Aorta (tissue), 1 donor: ENCODE results near the genes NOSIP, RRAS, TBC1D17 and VRK3.

- PRO-cap = no peak
Measured at GRCh38 chr19:49498795-49499245, 2.6 kb downstream of the RPS11 start.

- PRO-cap = no peak
Measured at GRCh38 chr19:49528111-49528889, 497 bp downstream of the RCN3 start.

DNA sequence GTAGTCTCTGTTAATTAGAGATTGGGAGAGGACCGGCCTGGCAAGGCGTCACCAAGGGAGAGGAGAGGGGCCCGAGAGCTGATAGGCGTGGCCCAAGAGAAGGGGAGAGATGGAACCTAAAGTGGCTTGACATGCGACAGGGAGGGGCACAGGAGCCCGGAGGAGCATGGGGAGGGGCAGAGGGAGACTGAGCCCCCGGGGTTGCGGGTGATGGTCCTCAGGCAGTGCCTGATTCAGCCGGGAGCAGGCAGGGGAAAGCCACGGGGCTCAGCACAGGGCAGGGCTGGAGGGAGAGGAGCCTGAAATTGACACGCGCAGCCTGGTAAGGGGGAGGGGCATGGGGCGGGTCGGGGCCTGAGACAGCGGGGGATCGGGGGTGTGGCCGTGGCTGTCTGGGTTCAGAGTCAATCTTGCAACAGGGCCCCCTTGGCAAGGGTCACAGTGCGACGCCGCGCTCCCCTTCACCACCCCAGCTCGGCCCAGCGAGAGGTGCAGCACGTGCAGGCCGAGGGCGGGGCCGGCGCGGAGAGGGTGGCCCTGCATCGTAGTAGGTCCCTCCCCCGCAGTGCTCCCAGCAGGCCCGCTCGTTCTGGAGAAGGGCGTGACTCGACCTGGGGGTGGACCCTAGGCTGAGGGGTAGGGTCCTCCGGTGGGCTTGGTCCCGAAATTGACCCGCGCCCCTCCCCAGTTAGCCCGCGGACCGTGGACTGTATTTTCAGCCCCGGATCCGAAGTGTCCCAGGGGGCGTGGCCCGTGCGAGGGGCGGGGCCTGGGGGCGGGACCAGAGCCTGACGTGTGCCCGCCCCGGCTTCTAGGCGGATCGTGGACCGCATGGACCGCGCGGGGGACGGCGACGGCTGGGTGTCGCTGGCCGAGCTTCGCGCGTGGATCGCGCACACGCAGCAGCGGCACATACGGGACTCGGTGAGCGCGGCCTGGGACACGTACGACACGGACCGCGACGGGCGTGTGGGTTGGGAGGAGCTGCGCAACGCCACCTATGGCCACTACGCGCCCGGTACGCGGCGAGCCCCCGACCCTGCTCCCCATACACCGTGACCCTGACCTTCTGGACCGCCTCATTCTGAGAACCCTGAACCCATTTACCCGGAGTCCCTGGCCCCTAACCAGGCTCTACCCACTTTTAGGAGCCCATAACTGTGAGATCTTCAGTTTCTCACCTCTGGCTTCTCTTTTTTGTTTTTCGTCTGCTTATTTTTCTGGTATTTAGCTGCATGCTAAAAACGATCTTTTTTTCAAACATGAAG is 6.0 kb downstream of the RCN3 start:
- PRO-cap = no peak

DNA sequence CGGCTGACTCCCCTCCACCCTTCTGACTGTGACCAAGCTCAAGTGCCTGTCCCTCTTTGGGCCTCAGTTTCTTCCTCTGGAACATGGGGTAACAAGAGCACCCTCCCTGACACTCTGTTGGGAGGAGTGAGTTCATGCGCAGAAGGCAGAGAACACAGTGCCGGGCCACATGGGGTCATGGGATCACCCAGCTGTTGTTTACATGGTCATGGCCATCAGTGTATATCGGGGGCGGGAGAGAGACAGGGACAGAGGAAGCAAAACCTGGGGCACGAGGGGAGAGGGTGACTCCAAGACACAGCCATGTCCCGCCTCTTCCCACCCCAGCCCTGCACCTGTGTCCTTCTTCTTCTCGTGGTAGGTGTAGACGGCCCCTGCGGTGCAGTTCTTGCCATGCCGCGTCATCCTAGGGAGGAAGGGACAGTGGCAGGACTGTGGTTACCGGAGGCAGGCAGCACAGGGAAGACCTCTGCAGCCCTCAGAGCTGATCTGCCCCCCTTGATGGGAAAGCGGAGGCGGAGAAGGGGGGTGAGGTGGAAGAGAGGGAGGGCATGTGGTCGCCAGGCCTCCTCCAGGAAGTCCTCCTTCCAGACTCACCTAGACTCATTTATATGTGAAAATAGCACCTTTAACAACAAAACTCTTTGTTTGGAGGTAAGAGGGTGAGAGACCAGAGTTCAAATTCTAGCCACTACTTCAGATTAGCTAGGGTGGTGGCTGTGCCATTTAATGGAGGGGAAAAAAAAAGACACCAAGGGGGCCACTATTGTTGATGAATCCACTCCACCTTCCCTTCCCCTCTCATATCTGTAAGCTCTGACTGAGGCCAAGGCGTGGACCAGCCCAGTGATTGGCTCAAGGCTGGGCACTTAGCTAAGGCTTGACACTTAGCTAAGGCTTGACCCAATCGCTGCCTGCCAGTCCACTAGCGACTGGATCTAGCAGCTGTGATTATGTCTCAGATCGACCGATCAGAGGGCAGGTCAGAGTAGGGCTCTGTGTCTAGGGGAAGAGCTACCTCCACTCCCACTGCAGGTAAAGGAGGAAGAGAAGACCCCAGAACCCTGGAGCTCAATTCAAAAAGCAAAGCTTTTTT is 19.7 kb downstream of the NOSIP start:
- PRO-cap = no peak

DNA sequence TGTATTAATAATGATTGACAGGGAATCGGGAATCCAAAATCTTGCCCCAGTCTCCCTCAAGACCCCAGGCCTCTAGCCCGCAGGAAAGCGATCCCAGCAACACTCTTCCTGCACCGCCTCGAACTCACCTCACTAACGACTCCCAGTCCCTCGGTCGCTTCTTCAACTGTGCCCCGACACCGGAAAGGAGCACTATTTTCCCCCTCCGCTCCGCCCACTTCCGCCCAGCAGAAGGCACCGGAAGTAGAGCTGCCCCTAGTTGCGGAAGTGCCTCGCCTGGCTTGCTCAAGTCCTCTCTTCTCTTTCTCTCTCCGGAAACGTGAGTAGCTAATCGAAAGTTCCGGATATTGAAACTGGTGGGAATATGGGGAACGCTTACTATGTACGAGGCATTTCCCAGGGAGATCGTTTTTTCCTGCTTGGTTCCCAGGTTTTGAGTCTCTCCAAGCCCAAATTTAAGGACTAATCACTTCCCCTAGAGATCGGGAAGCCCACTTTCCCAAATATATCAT is at the start of gene NOSIP:
NOSIP (minus strand) TSS at position 170 of the 512 bp plus-strand sequence.
- PRO-cap = bidirectional peak, plus-strand start at position 350 of the sequence, minus-strand start at position 168 of the sequence

DNA sequence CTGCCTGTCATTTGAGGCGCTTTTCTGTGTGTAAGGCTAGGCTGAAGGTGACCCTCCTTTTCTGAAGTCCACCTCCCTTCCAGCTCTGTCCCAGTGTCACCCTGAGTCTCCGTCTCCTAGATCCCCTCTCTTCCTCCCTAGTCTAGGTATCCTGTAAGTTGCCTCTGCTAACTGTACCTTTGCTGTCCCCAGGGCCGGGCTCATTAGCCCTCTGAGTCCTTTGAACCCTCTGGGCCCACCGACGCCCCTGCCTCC is 1.3 kb upstream of the PRR12 start:
- PRO-cap = no peak

GRCh38 chr19:49629298-49629792 is 10.6 kb downstream of the RRAS start:
- PRO-cap = no peak

DNA sequence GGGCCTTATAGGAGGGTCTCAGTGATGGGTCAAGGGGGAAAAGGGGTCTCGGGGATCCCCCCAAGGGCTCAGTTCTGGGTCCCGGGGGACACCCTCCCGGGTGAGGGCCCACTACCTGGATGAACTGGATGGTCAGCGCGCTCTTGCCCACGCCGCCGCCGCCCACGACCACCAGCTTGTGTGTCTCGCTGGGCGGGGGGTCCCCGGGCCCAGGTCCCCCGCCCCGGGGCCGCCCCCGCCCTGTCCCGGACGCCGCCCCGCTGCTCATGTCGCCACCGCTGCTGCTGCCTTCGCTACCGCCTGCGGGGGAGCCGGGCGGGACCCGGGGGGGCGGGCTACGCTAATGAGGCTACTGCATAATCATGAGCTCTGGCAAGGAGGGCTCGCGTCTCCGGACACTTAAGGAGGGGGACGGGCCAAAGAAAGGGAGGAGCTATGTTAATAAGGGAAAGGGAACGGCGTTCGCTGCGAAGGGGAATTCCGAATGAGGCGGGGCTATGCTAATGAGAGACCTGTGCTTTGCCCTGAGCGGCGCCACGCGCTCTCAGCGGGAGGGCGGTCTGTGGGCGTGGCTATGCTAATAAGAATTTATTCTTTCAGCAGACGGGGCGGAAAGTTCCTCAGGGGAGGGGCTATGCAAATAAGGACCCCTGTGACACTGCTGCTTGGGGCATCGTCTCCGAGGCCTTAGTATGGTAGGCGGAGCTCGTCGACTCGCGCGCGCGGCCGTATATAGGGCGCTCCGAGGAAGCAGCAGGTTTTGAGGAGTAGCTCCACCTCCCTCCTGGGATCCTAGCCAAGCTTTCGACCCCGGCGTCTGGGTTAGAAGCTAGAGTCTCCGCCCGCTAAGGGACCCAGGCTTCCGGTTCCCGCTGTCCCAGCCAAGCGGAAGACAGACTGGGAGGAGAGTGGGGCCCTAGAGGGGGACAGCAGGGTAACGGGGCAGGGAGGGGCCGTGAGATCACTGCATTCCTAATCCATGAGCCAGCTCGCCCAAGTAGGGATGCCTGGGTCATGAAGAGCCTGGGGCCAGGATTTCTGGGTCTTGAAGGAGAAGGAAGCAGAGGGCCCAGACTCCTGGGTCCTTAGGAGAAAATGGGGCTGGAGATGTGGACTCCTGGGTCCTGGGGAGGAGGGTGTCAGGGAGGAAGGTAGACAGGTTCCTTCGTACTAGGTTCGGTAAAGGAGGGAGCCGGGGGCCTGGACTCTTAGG is at the start of gene RRAS:
RRAS (minus strand) TSS at position 313 of the 1,213 bp plus-strand sequence.
- PRO-cap = unidirectional peak, minus-strand start at position 268 of the sequence; unidirectional peak, minus-strand start at position 374 of the sequence; bidirectional peak, plus-strand start at position 1,032 of the sequence, minus-strand start at position 910 of the sequence

DNA sequence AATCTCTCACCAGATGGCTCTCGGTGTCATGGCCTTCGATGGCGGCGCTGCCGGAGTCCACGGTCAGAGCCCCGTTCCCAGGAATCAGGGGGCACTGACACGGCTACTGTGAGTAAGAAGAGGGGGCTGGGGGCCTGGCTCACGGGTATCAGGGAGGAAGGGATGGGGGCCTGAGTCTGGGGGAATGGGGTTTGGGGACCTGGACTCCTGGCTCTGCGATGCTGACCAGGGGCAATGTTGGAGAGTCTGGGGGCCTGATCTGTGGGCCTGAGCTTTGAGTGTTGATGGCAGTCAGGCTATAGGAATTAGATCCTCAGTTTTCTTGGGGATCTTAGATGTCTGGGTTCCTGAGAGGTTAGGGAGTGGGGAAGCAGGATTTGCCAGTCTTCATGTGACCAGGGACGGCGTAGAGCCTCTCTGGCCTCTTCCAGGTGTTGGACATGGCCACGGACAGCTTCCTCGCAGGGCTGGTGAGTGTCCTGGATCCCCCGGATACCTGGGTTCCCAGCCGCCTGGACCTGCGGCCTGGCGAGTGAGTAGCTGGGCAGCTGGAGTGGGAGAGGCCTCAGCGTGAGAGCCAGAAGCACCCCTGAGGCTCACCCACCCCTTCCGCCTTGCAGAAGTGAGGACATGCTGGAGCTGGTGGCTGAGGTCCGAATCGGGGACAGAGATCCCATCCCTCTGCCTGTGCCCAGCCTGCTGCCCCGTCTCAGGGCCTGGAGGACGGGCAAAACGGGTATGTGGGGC is 4.3 kb downstream of the SCAF1 start:
- PRO-cap = no peak

- PRO-cap = no peak
Measured at GRCh38 chr19:49677975-49678270, 852 bp downstream of the PRMT1 start.

DNA sequence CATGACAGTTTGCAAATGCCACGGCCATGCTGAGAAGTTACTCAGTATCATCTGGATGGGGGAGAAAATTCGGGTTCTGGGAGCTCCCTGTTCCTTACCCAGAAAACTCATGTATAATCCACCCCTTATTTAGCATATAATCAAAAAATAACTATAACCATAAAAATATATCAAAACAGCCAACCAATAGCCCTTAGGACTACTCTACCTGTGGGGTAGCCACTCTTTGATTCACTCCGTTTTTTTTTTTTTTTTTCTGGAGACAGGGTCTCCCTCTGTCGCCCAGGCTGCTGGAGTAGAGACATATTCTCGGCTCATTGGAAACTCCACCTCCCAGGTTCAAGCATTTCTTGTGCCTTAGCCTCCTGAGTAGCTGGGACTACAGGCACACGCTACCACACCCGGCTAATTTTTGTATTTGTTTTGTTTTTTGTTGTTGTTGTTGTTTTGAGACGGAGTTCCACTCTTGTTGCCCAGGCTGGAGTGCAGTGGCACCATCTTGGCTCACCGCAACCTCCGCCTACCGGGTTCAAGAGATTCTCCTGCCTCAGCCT is 34.5 kb downstream of the TSKS start:
- PRO-cap = no peak

DNA sequence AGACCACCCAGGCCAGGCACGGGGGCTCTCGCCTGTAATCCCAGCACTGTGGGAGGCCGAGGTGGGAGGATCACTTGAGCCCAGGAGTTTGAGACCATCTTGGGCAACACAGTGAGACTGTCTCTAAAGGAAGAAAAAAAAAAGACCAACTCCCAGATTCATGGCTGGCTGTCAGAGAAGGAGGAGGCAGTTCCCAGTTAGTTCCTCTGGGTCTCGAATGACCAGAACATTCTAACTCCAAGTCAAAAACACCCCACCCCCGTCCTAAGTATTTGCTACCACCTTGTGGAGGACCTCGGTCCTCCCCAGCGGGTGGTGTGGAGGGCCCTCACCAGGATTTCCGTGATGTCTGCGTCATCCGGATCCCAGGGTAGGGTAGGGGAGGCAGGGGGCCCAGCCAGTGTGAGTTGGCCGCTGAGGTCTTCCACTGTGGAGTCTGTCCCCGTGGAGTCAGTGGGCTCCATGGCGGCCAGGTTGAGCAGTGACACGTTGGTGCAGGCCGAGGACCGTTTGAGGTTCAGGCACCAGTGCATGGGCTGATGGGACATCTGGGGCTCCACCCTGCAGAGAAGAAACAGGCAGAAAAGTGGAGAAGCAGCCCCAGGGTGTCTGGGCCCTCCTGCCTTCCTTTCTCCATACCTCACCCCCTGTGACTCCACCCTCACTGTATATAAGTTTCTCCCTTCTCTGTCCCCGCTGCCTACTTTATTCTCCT is 1.3 kb downstream of the TSKS start:
- PRO-cap = no peak

DNA sequence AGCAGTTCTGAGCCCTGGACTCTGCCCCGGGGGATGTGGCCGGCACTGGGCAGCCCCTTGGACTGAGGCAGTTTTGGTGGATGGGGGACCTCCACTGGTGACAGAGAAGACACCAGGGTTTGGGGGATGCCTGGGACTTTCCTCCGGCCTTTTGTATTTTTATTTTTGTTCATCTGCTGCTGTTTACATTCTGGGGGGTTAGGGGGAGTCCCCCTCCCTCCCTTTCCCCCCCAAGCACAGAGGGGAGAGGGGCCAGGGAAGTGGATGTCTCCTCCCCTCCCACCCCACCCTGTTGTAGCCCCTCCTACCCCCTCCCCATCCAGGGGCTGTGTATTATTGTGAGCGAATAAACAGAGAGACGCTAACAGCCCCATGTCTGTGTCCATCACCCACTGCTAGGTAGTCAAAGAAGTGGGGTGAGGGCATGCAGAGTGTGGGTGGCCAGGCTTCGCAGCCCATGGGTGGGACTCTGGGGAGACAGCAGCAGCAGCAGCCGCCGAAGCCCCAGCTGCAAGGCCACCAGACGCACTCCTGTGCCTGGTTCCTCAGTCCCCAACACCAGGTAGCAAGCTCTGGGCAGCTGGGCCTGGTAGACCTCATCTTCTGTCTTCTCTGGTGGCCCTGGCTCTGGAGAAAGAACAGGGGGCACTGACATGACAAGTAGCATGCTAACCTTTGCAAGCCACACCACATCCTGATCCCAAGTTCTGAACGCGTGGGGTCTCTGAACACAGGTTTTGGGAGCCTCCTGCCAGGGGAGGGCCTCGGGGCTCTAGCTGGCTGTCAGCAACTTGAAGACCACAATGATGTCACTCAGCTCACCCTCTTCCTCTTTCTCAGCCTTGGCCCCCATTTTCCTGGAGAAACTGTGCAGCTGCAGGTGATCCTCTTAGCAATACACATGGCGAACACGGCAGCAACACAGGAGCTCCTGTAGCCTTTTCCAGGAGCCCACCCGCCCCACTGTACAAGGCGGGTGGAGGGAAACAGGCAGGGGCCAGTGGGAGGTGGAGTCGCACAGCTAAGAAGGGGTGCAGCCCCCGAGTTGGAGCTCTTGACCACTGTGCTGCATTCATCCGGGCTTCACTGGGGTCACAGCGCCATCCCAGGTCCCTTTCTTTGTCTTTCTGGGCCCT is 6.0 kb downstream of the FUZ start:
- PRO-cap = no peak

- PRO-cap = unidirectional peak, plus-strand start at chr19:49877681; bidirectional peak, plus-strand start at chr19:49878249, minus-strand start at chr19:49877918
Measured at GRCh38 chr19:49877585-49878590, at the start of gene TBC1D17. Gene TBC1D17, plus strand, starts transcription at chr19:49877702.

- PRO-cap = no peak
Measured at GRCh38 chr19:49887211-49887883, 9.3 kb downstream of the IL4I1 start.

- PRO-cap = unidirectional peak, plus-strand start at chr19:50004186
Measured at GRCh38 chr19:50004099-50004444, 21.1 kb downstream of the VRK3 start.

DNA sequence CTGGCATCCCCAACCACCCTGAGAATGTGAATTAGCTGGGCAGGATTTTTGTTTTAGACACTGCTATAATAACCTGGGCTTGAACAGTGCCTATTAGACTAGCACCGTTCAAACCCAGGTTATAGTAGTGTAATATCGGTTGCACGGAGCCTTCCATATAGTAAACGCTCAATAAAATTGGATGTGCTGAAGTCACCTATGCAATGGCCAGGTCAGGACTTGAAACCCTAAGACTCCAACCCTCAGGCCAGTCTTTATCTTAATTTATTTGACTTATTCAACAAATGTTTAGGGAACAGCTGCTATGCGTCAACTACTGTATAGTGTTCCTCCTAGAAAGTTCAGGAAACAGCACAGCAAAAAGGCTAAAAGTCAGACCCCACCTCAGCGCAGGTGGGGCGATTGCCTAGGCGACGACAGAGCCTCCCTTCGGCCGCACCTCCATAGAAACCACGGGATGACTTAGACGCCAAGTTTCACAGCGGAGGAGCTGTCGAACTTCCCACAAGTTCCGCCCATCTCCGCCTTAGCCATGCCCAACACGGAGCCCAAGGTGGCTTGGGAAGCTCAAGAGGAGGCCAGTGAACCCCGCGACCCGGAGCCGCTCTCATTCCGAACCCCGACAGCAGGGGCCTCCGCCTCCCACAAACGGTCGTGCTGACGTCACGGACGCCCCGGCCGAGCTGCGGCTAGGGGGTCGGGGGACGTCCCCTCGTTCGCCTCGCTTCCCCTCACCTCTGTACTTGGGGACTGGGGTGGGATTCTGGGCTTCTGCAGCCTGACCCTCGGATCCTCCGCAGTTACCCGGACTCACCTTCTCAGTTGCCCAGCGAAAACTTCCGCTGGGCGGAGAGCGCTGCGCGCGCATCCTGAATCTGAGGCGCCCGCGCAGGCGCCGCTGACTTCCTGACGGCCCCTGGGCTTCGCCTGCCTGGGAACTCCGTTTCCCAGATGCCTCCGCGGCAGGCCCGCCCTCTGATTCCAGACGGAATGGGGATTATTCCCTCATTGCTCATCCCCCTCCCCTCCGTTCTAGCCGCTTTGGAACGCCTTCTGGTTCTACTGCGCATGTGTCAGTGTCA is at the start of gene VRK3:
VRK3 (minus strand) TSS at position 841 of the 1,082 bp plus-strand sequence.
- PRO-cap = unidirectional peak, minus-strand start at position 822 of the sequence

DNA sequence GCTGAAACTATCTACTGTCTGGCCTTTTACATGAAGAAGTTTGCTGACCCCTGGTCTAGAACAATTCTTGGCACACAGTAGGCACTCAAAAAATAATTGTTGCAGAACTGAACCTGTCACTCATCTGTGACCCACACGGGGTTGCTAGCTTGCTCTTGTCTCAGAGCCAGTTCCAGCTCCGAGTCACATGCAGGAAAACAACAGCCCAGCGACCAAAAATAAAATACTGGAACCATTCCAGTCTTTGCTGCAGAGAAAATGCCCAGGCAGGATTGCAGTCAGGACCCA is 4.8 kb upstream of the MYH14 start:
- PRO-cap = no peak

DNA sequence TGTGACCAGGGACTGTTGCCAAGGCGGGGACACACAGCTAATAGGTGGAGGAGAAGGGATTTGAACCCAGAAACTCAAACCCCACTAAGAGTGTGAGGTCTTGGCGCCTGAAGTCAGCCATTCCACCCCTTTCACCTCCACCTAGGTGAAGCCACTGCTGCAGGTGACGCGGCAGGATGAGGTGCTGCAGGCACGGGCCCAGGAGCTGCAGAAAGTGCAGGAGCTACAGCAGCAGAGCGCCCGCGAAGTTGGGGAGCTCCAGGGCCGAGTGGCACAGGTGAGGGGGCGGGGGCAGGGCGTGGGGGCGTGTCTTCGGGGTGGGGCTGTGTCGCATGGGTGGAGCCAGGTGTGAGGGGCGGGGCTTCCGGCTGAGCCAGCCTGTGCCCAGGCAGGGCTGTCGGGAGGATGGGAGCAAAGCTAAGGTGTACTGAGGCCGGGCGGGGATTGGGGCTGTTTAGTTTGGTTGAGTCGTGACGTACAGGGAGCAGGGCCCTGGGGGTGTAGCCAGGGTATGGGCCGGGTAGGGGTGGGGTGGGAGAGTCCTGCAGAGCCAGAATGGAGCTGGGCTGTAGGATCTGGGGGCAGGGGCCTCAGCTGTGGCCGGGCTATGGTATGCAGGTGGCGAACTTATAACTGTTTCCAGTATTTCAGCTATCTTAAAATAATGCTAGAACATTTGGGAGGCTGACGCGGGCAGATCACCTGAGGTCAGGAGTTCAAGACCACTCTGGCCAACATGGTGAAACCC is 62.3 kb downstream of the KCNC3 start:
- PRO-cap = no peak

DNA sequence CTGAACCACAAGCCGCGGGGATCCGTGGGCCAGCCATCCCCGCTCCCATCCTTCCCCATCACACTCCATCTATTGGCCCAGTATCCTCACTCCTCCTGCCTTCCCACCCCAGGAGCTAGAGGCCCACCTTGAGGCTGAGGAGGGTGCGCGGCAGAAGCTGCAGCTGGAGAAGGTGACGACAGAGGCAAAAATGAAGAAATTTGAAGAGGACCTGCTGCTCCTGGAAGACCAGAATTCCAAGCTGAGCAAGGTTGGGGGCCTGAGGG is 57.9 kb downstream of the KCNC3 start:
- PRO-cap = no peak